Colon Carcinoma Metastatic in the Lung (tissue), 2 donors: ENCODE measurements around the genes SPATA19, JAM3, GLB1L3 and B3GAT1.

GRCh38 chr11:133845234-133845852 lies at the start of gene SPATA19:
SPATA19 (minus strand) TSS chr11:133845513.
- PRO-cap, 2 experiments, result no peak in any of the 2 experiments

GRCh38 chr11:133951330-133952517 lies 5.0 kb downstream of the IGSF9B start:
- PRO-cap, 2 experiments, result no peak in any of the 2 experiments

GRCh38 chr11:133988966-133989576 lies 32.3 kb upstream of the IGSF9B start:
- PRO-cap, 2 experiments, result no peak in any of the 2 experiments

DNA sequence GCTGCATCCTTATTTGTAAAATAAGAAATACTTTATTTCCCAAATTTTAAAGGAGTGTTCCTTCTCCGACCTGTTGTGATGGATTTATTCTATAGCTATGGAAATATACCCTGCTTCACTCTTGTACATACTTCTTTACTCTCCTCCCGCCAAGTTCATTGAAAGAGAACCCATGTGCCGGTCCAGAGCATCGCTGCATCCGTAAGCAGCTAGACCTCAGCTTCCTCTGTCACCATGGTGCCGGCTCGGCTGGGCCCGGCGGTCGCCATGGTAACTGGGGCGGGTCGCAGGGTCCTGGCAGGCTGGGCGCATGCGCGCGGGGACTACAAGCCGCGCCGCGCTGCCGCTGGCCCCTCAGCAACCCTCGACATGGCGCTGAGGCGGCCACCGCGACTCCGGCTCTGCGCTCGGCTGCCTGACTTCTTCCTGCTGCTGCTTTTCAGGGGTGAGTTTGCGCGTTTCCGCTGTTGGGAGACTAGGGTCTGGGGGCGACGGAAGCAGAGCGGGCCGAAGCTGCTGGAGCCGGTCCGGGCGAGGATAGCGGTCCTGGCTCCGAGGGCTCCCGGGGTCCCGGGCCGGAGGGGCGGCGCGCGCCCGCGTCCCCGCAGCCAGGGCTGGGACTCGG lies at the start of gene JAM3:
Gene JAM3, plus strand, starts transcription at position 358 of the 625 bp plus-strand sequence.
- PRO-cap, 2 experiments, result peak in 2 of 2 experiments; most common plus-strand start position 357 of the sequence (in 2)

DNA sequence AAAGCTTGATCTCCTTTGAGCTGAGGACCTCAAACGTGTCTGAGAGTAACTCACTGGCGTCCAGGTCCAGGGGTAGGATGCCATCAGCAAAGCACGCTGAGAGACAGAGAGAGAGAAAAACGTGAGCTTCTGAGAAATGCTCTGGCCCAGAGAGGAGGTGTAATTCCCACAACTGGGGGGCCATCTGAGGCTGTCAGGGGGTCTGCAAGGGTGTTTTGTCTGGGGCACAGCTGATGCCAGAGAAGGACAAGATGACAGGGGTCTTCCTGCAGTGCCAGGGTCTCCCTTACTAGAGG lies 55.7 kb downstream of the NCAPD3 start:
- PRO-cap, 2 experiments, result no peak in any of the 2 experiments

DNA sequence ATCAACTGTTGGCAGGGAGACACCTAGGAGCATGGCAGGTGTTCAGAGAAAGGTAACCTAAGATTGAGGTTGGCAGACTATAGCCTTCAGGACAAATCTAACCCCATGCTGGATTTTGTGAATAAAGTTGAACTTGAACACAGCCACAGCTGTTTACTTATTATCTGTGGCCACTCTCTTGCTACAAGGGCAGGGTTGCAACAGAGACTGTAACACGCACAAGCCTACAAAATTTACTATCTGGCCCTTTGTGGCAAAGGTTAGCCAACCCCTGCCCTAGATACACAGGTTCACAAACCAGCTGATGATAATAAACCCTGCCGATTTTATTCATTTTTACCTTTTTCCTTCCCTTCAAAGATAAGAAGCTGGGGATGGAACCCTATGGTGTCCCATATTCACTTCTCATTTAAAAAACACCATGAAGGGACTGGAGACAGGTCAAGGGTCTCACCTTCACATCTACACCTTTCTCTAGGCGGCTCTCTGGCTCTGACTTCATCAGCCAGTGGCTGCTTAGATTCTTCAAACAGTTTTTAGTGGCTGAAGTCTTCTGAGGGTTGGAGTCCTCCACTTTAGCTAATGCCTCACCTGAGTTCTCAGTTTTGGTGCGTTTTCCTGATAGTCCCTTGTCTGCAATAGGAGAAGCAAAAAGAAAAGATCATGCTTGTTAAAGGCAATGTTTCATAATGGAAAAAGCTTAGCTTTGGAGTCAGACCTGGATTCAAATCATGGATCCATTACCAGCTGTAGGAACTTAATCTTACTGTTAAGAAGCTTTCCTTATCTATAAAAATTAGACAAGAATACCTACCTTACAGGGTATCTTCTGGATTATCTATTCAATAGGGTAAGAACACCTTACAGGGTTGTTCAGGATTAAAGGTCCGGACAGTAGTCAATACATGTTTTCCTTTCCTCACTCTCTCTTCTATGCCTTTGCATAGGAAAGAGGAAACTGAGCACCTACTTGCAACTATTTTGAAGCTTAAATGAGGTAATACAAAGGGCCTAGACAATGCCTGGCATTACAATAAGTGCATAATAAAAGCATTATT lies 2.1 kb downstream of the THYN1 start:
- PRO-cap, 2 experiments, result no peak in any of the 2 experiments

DNA sequence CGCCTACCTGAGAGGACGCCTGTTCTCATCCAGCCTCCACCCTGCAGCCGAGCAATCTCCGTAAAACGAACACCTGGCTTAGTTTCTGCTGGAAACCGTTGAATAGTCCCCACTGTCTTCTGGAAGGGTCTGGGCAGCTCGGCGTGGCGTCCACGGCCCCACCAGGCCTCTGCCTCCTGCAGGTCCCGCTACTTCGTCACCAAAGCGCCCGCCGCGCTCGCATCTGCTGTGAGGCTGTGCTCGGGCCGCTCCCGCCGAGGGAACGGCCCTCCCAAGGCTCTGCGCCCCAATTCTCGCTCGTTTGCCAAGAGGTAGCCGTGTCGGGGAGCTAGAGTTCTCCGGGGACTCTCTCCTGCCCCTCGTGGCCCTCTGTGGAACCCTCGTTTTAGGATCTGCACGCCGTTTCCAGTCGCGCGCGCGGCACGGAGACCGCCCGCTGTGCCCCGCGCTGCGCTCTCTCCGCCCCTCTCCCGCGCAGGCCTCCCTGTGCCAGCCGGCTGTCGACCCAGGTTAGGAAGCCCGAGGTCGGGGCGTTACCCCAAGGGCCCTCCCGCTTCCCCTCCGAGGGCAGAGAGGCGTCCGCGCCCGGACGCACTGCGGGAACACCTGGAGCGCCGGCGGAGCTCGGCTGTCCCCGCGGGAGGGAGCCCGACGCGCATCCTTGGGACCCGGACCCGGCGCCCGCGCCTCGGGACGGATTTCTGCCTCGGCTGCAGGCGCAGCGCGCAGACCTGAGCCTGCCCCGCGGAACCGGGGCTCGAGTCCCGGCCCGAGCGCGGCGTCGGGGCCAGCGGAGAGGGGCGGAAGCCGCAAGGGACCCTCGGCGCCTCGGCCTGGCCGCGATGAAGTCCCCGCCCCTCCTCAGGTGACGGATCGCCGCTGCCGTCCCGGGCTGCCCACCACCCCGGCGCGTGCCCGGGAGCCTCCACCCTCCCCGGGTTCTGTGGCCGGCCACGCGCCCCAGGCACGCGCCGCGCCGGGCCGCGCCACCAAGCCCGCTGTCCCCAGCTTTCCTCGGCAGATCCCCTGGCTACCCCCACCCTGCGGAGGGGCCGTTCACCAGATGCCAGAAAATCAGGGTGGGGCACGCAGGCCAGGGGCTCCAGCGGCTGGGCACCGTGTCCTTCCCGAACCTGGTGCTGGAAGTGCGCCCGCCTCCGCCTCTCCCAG lies at the start of gene GLB1L3:
Gene GLB1L3, plus strand, starts transcription at position 481 of the 1,170 bp plus-strand sequence.
- PRO-cap, 2 experiments, result peak in 2 of 2 experiments; most common minus-strand start position 303 of the sequence (in 2)

GRCh38 chr11:134393358-134393930 lies 18.6 kb downstream of the B3GAT1 start:
- PRO-cap, 2 experiments, result no peak in any of the 2 experiments

DNA sequence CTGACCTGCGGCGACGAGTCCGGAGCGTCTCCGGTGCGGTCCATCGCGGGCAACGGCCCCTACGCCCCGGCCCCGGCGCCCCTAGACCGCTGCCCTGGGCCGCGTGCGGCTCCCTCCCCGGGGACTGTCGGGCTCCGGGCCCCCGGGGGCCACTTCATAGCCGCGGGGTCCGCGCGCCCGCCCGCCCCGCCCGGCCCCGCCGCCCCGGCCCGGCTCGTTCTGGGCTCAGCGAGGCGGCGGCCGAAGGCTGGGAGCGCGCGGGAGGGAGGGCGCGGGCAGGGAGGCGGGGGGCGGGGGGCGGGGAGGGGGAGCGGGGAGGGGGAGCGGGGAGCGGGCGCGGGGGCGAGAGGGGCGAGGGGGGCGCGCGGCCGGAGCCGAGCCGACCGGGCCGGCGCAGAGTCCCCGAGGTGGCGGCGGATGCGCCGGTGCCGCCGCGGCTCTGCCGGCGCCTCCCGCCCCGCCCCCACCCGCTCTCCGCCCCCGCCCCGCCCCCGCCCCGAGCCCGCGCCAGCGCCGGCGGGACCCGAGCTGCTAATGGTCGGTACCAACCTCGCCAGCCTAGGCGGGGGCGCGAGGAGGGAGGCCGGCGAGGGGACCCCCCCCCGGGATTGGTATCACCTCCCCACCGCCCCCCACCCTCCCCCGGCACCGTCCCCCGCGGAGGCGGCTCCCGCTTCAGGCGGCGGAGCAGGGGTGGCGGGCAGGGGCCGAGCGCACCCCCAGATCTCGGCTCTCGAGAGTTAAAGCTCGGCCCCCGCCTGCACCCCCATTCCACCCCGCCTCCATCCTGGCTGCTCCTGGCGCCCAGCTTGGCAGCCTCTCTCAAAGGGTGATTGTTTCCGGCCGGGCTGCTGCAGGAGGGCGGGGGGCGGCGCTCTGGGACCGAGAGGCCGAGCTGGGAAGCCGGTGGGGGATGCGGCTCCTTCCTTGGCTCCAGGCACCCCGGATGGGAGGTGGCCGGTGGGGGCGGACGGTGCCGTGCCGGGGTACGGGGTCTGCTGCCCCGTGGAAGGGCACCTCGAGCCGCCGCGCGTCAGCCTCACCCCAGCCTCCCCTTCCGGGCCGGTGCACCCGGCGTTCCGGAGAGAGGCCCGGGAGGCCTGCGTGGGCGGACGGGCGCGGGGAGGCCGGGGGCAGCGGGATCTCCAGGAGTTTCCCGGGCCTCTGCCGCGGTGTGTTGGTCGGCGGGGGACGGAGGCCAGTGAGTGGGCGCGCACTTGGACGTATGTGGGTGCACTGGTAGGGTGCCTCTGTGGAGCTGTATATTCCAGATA lies at the start of gene B3GAT1:
Gene B3GAT1, minus strand, starts transcription at position 441 of the 1,274 bp plus-strand sequence.
- PRO-cap, 2 experiments, result peak in 1 of 2 experiments; most common minus-strand start position 412 of the sequence (in 1)

GRCh38 chr11:134466593-134467716 lies 54.9 kb upstream of the B3GAT1 start:
- PRO-cap, 2 experiments, result peak in 1 of 2 experiments; most common plus-strand start chr11:134467278 (in 1); most common minus-strand start chr11:134467028 (in 1)

DNA sequence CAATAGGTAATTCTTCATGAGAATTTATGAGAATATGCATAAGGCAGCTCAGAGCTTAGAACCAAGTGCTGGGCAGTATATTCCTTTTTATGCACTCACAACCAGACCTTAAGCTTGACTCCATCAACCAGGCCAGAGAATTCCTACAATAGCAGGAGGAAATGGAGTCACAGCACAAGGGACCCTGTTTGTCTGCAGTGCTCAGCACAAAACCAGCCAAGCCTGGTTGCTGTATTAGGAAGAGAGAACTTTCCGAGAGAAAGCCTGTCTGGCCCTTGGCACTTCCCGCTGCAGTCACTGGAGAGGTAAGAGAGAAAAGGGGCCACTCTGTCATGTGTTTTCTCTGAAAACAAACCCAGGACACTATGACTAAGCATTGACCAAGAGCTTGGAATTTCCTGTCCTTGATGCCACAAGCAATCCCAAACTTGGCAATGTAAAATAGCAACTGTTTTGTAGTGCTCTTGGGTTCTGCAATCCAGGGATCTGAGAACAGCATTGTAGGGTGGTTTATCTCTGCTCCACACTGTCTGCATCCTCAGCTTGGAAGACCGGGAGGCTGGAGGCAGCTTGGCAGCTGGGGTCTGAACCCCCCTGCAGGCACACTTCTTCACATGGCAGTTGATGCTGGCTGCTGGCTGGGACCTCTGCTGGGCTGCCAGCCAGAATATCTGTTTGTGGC lies 537.0 kb upstream of the B3GAT1 start:
- PRO-cap, 2 experiments, result no peak in any of the 2 experiments